Skeletal muscle satellite cell (primary cell): ENCODE measurements around the genes PYCR2 and SDE2.

- CAGE, long polyA plus RNA, result no peak
Measured at GRCh38 chr1:225444850-225445332, 17.1 kb upstream of the LBR start.

GRCh38 chr1:225530332-225530885 lies 102.6 kb upstream of the LBR start:
- CAGE, long polyA plus RNA, result no peak

DNA sequence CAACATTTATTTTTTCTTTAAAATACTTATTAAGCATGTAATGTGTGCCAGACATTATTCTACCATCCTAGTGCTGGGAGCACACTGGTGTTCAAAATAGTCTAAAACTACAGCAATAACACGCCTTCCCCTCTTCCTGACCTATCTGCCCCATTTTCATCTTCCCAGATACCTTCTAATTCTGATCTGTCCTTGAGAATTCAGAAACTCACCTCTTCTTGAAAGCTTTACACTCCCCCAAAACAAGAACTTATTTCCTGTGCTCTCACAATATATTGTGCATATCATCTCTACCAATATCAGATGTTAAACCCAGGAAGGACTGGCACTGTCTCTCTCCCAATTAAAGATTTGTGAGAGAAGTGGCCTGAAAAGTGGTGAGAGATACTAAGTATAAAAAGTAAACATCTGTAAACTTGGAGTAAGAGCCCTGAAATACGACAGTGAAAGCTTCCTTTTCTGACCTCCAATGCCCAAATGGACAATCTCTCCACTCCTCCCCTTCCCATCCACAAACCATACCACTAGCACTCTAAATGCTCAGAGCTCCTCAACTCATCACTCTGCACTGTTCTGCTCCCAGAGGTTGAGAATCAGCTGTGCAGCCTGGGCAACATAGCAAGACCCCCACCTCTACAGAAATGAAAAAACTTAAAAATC lies 77.3 kb downstream of the ENAH start:
- CAGE, long polyA plus RNA, result no peak

DNA sequence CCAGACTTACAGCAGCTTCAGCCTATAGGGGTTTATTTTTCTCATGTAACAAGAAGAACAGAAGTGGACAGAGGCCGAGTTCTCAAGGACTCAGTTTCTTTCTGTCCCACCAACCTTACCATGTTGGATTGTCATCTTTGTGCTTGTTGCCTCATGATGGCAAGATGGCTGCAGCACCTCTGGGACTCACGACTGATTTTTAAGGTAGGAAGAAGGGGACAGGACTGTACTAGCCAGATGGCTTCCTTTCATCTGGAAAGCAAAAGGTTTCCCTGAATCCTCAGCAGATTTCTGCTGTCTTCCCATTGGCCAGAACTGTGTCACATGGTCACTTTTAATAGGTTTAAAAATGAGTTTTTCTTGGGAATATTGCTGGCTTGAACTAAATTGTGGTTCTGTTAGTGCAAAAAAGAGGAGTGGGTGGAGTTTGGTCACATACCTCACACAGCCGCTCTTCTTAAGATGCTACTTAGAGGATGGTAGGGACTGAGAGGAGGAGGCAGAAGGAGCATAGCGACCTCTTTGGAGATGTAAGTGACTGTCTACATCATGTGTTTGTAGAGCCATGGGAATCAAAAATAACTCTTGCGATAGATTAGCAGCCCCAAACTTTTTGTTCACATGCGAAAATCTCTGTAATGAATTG lies 48.1 kb upstream of the ENAH start:
- CAGE, long polyA plus RNA, result no peak

DNA sequence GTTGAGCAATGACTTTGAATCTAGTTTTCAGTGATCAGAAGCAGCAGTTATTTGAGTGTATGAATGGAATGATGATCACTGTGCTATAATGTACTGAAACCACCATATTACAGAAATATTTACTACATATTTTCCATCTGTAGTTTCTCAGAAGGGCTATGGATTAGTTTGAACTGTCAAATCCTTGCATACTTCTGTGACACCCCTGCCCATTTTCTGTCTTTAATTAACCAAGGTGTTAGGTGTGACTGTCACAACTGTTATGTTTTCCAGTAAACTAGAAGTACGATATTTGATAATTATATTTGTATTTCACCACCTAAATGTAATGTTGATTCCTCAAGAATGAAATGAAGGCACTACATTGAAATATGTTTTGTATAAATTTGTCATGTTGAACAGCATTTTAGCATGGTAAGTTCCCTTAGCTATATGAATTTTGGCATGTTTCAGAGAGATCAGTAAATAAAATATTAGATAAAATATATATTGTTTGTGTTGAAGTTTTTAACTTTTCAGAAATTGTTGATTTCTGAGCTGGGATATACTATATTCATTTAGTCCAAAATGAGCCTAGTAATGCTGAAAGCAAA lies 12.4 kb downstream of the SRP9 start:
- CAGE, long polyA plus RNA, result no peak

DNA sequence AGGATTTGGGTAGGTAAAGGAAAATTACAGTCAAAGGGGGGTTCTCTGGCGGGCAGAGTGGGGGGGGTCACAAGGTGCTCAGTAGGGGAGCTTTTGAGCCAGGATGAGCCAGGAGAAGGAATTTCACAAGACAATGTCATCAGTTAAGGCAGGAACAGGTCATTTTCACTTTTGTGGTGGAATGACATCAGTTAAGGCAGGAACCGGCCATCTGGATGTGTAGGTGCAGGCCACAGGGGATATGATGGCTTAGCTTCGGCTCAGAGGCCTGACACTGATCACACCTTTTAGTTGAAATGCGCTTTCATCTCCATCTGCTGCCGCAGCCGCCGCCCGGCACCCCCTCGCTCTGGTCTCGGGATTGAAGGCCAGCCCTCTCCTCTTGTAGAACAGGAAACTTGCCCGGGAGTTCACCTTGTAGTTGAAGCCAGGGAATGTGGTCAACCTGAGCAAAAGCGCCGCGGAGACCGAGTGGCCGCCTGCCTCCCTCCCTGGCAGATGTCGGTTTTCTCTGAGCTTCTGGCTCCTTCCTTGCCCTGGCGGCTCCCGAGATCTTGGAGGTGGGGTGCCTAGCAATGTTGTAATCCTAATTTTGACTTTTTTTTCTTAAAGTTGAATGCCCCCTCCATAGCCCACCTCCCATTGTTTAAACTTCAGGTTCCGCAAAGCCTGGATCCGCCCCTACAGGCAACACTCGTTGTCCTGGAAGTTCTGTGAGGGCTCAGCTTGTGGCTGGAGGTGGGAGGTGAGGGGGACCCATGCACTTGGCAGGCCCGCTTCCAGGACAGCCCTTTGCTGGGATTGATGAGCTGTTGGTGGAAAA lies 994 bp downstream of the EPHX1 start:
- CAGE, long polyA plus RNA, result no peak

GRCh38 chr1:225811602-225812563 lies 2.0 kb downstream of the EPHX1 start:
- CAGE, long polyA plus RNA, result no peak

DNA sequence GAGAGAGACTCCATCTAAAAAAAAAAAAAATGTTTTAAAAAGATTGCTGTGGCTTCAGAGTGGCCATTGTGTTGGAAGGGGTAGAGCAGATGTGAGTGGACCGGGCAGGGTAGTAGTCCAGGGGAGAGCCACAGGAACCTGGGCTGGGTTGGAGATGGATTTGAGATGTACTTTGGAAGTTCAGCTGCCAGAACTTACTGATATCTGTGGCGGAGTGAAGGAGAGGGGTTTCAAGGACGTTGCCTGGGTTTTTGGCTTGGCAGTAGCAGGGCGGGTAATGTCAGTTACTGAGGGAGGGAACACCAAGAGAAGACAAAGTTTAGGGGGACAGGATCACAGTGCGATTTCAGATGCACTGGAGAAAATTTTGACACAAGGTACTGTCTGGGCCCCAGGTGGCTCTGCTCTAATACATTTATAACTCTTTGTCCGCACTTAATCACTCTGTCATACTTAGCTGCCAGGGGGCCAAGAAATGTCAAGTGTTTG lies 9.5 kb downstream of the EPHX1 start:
- CAGE, long polyA plus RNA, result no peak

- CAGE, long polyA plus RNA, result no peak
Measured at GRCh38 chr1:225822296-225823145, 12.6 kb downstream of the EPHX1 start.

GRCh38 chr1:225855870-225856310 lies 26.3 kb downstream of the TMEM63A start:
- CAGE, long polyA plus RNA, result no peak

- CAGE, long polyA plus RNA, result no peak
Measured at GRCh38 chr1:225923350-225924572, at the start of gene PYCR2. PYCR2 (minus strand) TSS chr1:225924250.

DNA sequence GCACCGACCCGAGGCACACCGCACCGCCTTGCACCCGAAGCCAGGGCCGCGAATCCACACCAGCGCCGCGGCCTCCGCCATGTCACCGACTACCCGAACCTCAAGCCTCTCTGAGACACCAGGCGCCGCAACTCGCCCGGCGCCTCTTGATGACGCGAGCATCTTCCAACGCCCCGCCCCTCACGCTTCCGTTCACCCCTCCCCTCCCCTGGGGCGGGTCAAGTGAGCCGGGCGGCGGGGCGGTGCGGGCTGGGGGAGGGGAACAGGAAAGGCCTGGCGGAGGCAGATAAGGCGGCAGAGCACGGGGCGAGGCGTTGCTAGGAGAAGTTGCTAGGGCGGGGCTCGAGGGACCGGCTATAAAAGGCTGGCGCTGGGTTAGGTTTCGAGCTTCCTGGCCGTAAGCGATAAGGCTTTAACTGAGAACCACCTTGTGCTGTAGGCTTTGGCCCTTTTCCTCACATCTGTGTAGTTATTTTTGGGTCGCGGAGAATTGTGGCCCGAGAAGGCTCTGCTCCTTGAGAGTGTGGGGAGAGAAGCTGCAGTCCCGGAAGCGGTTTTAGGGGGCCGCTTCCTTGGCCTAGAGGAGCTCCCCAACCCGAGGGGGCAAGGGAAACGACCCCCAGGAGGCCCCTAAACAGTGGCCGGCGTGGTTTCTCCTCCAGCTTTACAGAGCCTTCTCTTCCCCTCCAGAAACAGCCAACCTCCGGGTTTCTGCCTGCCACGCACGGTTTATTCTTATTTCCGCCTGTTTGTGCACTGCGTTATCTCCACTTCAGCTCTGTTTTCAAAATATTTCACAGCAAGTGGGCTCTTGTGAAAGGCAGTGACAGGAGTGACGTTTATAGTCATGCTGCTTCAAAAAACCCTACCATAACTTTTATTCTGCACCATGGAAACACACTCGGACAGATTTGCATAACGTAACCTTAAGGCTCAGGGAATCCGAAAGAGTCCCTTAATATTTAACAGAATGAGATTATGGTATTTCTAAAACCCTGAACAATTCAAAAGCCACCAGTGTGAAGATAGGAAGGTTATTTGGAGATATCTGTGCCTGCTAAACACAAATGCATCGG lies at the start of gene SDE2:
SDE2 (minus strand) TSS at position 112 of the 1,076 bp plus-strand sequence.
- CAGE, long polyA plus RNA, result no peak

- CAGE, long polyA plus RNA, result no peak
Measured at GRCh38 chr1:226000308-226000742, 1.2 kb upstream of the SDE2 start.

GRCh38 chr1:226001863-226002685 lies 2.9 kb upstream of the SDE2 start:
- CAGE, long polyA plus RNA, result no peak

- CAGE, long polyA plus RNA, result no peak
Measured at GRCh38 chr1:226066003-226067069, 3.8 kb downstream of the H3-3A start.

GRCh38 chr1:226404879-226406041 lies 2.6 kb downstream of the PARP1 start:
- CAGE, long polyA plus RNA, result no peak

DNA sequence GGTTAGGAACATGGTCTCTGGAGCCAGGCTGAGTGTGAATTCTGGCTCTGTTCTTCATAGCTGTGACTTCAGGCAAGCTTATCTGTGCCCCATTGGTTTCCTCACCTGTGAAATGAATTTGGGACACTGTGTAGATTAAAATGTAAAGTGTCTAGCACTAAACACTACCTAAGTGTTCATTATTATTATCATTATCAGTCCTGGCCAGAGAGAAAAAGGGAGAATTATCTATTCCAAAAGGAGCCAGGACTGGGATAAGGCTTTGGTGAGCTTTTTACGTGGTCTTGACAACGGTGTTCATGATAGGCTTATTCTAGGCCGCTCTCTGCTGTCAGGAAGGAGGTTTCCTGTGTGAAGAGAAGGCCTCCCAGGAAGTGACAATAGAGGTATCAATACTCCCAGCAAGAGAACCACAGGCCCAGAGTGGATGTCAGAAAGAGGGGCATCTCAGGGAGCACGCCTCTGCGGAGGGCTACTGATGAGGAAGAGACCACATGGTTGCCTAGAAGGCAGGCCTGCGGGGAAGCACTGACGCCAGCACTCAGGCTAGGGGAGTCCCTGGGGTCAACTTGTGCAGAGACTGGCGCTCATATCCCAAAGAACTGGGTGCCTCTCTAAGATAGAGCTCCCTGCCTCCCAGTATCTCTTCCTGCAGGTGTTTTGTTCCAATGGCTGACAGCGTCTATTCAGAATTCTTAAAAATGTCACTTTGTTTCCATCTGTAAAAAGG lies 60.4 kb downstream of the ITPKB start:
- CAGE, long polyA plus RNA, result no peak

DNA sequence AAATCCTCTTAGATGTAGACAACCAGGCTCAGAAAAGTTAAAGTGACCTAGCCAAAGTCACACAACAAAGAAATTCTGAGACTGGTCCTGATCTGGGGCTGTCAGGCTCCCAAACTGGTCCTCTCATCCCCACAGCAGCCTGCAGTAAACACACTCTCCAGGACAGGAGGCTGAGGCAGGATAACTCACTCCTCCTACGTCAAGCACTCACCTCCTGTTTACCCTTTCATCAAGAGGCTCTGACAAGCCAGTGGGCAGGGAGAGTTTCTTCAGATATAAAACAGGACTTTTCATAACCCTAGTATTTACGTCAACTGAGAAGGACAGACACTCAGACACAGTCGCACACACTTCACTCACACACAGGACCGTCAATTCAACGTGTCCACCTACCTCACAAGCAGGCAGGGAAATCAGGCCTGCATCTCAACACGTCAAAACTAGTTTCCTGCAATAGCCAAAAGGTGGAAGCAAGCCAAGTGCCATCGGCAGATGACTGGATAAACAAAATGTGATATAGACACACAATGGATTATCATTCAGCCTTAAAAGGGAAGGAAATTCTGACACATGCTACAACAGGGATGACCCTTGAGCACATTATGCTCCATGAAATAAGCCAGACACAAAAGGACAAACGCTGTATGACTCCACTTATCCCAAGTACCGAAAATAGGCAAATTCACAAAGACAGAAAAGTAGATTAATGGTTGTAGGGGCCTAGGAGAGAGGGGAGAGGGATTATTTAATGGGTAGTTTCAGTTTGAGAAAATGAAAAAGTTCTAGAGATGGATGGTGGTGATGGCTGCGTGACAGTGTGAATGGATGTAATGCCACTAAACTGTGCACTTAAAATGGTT lies 48.5 kb downstream of the ITPKB start:
- CAGE, long polyA plus RNA, result no peak

- CAGE, long polyA plus RNA, result no peak
Measured at GRCh38 chr1:226709950-226711048, 28.8 kb downstream of the ITPKB start.

DNA sequence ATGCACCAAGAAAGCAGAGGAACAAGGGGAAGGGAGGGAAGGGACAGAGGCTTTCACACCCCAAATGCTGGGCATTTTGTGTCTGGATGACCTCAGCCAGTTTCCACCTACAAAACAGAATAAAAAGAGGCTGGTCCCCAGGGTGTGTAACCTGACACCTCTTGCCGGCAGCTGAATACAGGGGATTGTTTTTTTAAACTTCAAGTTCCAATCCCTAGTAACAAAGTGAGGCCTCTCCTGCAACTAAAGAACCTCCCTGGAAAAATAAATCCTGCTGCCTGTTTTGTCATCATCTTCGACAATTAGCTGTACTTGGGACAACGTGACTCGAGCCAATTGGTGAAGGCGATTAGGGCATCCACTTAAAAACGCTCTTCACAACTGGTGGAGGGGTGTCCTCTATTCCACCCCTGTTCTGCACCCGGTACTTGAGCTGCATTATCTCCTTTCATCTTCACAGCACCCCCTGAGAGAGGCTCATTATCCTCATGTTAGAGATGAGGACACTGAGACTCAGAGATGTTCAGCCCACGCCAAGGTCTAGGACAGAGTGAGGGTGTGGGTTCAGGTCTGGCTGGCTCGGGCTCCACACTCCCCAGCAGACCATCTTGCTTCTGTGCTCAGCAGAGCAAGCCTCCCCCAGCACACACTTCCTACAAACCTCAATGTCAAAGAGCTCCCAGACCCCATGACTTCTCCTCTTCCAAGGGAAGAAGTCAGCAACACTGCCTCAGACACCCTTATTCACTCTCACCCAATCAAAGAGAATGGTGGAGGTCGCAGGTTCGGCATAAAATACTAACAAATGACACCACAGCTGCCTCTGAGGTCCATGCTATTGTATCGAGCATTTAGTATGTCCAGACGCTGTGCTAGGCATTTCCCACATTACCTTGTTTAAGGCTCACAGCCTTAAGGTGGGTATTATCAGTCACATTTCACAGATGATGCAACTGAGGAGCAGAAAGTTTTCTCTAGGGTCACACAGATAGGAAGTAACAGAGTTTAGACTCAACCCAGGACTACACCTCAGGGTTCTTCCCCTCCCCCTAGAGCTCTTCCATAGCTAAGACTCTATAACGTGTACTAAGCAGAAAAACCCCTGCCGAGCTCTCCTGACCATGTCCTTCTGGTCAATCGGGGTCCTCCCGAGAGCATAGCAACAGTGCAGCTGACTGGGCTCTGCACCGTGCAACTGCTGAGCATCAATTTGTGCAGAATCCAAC lies 15.0 kb downstream of the ITPKB start:
- CAGE, long polyA plus RNA, result no peak